Right lobe of liver (tissue), 4 donors: ENCODE measurements around a stretch of chr17.

- PRO-cap, 4 experiments: no peak in any of the 4 experiments
- RAMPAGE, long total RNA, 2 experiments: no peak in any of the 2 experiments
Measured at GRCh38 chr17:31229587-31230051, 67.4 kb downstream of the OMG start.

- PRO-cap, 4 experiments: no peak in any of the 4 experiments
- RAMPAGE, long total RNA, 2 experiments: no peak in any of the 2 experiments
Measured at GRCh38 chr17:31310874-31311422, 2.9 kb downstream of the EVI2B start.

DNA sequence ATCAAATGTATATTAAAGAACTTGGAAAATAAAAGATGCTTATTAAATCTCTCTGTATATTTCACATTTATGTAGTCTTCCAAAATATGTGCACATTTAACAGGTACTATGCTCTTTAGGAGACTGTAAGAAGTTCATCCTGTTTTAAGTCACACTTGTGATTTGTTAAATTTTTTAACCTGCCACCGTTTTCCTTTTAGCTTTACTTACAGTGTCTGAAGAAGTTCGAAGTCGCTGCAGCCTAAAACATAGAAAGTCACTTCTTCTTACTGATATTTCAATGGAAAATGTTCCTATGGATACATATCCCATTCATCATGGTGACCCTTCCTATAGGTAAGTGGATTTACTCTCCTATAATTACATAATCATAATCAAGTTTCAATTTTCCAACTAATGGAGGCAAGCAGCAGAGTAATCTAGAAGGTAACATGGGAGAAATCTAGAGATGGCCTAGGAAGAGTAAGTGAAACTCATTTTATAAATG lies 28.6 kb upstream of the EVI2A start:
- PRO-cap, 4 experiments: no peak in any of the 4 experiments
- RAMPAGE, long total RNA, 2 experiments: no peak in any of the 2 experiments

DNA sequence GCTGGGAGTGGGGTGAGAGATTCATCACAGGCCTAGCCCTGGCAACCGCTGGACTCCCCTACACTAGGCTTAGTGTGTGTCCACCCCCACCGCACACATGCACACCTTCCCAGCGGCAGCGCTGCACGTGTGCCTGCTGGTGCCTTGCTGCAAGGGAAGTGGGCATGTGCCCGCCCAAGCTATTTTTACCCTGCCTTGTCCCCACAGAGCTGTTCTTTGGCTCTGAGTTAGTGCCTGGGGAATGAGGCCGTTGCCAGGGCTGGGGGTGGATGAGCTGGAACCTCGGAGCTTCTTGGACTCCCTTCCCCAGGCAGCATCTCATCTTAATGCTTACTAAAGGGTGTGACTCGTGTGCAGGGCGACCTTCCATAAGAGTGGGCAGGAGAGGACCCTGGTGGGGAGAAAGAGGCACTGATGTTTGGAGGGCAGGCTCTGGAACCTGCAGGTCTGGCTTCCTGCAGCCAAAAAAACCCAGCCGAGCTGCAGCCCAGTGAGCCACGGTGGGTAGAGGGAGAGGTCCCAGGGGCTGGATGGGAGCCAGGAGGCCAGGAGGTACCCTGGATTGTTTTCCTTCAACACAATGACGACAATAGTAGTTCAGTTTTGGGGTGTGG lies 118.9 kb downstream of the RAB11FIP4 start:
- PRO-cap, 4 experiments: no peak in any of the 4 experiments
- RAMPAGE, long total RNA, 2 experiments: no peak in any of the 2 experiments

DNA sequence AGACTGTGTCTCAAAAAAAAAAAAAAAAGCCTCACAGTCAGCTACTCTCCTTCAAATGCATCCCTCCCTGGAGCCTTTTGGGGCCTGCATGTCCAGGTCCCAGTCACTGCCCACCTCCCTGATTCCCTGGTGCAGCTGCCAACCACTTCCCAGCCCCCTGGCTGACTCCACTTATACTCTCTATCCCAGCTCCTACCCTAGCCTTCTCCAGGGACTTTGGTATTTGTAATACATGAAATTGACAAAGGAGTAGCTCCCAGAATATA lies 209.1 kb downstream of the COPRS start:
- PRO-cap, 4 experiments: peak in 1 of 4 experiments; most common plus-strand start position 86 of the sequence (in 1)
- RAMPAGE, long total RNA, 2 experiments: no peak in any of the 2 experiments

GRCh38 chr17:31975338-31975865 lies 31.8 kb upstream of the LRRC37B start:
- PRO-cap, 4 experiments: no peak in any of the 4 experiments
- RAMPAGE, long total RNA, 2 experiments: no peak in any of the 2 experiments

- PRO-cap, 4 experiments: no peak in any of the 4 experiments
- RAMPAGE, long total RNA, 2 experiments: no peak in any of the 2 experiments
Measured at GRCh38 chr17:31999947-32000384, 7.2 kb upstream of the LRRC37B start.

- PRO-cap, 4 experiments: peak in 1 of 4 experiments; most common plus-strand start chr17:32341327 (in 1)
- RAMPAGE, long total RNA, 2 experiments: no peak in any of the 2 experiments
Measured at GRCh38 chr17:32340967-32341541, 919 bp downstream of the C17orf75 start.

DNA sequence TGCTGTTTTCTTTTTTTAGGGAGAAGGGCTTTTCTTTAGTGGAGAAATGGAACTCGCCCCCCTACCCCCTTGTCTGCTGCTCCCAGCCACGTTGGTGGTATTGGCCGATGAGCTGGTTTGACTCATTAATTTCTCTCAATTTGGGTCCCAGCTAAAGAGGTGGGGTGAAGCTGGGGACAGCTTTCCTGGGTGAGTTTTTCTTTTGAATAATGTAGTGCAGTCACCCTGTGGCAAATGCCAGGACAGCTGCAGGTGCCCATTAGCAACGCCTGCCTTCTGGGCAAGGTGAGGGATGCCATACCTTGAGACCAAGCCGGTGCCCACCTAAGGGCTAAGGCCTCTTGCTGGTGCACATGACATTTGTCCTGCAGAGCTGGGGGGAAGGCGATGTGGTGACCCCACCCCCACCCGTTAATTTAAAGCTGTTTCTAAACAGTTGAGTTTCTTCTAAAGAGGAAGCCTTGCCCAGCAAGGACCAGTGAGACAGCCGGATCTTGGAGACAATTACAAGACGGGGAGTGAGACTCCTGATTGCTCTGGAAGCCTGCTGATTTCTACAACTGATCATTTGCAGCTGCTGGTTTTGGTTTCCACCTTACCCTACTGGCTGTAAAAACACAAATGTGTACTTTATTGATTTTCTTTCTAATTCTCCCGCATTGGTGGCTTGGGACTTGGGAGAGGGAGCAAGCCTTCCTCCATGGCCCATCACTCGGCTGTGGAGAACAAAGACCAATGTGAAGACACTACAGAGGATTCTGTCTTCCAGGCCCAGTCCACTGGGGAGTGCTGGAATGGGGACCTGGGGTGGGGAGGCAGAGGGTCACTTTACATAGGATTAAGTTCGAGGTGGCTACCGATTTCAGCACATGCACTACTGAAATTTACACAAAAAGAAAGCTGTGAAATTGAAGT lies 2.6 kb downstream of the CDK5R1 start:
- PRO-cap, 4 experiments: no peak in any of the 4 experiments
- RAMPAGE, long total RNA, 2 experiments: no peak in any of the 2 experiments

GRCh38 chr17:32518452-32519008 lies 31.7 kb downstream of the CDK5R1 start:
- PRO-cap, 4 experiments: no peak in any of the 4 experiments
- RAMPAGE, long total RNA, 2 experiments: no peak in any of the 2 experiments

DNA sequence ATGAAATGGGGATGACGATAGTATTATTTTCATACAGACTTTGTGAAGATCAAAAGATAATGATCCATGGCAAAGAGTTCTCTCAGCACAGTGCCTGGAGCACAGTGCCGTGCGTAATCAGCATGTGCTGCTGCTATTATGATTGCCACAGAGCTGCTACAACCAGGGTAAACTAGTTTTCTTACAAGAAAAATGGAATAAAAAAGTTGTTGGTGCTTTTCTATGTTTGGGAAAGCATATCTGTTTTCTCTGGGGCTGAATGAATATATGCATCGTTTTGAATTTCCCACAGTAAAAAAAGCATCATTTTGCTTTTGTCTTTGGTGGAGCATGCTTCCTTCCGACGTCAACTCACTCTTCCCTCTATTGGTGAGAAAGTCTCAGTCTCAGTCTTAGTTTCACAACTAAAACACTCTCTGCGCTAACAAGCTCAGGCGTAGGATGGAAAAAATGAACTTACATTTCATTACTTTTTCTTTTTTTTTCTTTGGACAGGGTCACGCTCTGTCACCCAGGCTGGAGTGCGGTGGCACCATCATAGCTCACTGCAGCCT lies 37.2 kb downstream of the CDK5R1 start:
- PRO-cap, 4 experiments: no peak in any of the 4 experiments
- RAMPAGE, long total RNA, 2 experiments: no peak in any of the 2 experiments

DNA sequence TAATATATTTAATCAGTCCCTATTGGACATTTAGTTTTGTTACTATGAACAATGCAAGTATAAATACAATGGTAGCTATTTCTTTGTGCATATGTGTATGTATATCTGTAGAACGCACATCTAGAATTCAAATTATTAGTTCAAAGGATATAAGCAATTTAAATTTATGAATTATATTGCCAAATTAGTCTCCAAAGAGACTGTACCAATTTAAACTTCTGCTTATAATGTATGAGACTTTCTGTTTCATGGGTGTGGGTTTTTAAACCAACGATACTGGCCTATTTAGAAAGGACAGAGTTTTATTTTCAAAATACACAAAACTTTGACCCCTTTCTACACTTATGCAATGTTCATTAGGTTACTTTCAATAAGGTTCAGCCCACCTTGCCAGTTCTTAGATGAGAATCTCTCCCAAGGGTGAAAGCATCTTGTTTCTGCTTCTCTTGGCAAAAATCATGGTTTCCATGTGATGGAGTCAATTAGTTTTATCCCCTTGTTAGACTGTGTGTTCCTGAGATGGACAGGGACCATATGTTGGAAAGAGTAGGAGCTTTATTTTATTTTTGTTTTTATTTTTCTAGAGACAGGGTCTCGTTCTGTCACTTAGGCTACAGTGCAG lies 84.7 kb downstream of the MYO1D start:
- PRO-cap, 4 experiments: peak in 3 of 4 experiments; most common plus-strand start position 400 of the sequence (in 3); most common minus-strand start position 256 of the sequence (in 1)
- RAMPAGE, long total RNA, 2 experiments: no peak in any of the 2 experiments

- PRO-cap, 4 experiments: no peak in any of the 4 experiments
- RAMPAGE, long total RNA, 2 experiments: no peak in any of the 2 experiments
Measured at GRCh38 chr17:32853010-32853909, 23.7 kb downstream of the MYO1D start.

DNA sequence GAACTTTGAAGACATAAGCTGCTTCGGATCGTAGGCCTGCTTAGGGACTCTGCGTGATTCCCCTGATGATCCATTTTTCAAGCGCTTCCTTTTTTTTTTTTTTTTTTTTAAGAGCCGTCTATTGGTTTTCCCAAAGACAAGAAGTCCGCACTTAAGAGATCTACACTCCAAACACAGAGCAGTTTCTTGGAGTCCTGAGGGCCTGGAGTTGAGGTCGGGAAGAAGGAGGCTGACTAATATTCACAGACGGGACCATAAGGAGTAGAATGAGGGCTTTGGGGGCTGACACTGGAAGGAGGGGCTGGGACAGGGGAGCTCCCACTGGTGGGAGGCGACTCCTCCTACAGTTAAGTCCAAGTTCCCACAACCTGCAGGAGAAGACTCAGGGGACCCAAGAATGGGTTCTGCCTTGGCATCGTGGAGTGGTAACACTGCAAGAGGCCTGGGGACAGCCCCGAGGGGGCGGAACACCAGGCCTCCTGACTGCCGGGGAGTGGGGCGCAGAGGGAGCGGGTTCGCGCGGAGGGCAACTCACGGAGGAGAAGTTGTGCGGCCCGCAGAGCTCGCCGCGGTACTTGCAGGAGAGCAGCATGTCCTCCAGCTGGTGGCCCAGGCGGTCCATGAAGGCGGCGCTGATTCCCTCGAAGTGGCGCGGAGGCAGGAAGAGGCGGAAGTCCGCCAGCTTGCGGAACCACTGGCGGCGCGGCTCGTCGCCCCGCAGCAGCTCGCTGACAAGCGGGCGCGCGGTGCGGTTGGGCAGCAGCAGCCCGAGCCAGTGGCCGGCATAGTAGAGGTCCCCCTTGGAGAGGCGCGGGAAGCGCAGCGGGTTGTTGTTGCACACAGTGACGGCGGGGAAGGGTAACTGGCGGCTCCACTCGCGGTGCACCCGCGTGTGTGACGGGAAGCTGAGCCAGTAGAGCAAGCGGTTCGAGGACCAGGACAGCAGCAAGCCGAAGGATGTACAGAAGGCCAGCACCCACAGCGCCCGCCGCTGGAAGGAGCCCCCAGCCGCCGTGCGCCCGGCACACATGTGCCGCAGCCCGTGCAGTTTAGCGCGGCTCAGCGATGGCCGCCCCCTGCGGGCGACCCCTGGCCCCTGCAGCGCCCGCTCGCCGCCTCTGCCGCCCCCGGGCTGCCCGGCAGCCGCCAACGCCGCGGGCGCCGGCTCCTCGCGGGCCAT lies 1.8 kb downstream of the ASIC2 start:
- PRO-cap, 4 experiments: no peak in any of the 4 experiments
- RAMPAGE, long total RNA, 2 experiments: no peak in any of the 2 experiments

DNA sequence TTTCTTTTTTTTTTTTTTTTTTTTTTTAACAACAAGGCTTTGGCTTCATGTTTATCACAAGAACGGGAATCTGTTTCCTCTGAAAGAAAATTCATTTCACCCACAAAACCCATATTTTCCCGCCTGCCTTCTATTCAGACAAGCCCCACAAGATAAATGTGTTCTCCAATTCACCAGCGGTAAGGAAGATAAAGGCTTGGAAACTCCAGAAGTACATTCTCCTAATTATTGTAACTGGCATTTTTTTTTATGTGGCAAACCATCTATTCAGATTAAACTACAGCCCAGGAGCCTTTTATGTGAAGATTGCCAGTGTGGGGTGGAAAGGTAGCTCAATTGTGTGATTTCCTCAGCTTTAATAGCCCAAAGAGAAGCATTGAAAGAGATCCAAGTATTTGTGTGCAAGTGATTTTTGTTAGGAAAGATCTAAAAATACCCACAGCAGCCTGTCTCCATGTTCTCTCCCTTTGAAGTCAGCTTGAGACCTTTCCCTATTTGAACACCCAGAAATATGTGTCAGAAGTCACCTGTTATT lies 451.4 kb upstream of the CCL2 start:
- PRO-cap, 4 experiments: no peak in any of the 4 experiments
- RAMPAGE, long total RNA, 2 experiments: no peak in any of the 2 experiments

DNA sequence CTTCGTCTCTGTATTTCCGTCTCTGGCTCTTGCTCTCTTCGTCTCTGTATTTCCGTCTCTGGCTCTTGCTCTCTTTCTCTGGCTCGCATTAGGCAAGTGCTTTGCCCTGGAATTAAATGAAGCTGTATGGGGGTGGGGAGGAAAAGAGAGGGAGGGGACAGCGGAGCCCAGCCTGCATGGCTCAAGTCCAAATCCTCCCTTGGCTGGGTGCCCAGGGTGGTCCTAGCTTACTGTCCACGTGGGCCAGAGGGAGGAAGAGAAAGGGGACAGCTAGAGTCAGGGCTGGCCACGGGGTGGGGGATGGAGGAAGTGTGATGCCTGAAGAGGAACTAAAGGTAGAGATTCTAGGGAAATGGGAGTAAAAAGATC lies 7.7 kb upstream of the TMEM132E start:
- PRO-cap, 4 experiments: peak in 1 of 4 experiments; most common minus-strand start position 80 of the sequence (in 1)
- RAMPAGE, long total RNA, 2 experiments: no peak in any of the 2 experiments

DNA sequence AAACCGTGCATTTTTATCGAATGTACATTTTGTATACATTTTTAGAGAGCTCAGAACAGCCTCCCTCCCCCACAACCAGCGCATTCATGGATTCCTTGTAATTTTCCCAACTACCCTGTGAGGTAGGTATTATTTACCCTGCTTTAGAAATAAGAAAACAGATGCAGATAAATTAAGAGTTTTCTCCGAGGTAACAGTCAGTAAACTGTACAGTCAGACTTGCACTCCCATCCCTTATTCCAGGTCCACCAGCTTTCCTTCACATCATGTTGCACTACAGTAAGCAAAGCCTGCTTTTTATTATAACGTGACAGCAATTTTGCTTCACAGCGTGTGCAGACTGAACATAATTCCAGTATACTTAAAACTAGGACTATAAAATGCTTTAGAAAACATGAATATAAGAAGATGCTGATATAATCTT lies 1.1 kb downstream of the LIG3 start:
- PRO-cap, 4 experiments: no peak in any of the 4 experiments
- RAMPAGE, long total RNA, 2 experiments: no peak in any of the 2 experiments

DNA sequence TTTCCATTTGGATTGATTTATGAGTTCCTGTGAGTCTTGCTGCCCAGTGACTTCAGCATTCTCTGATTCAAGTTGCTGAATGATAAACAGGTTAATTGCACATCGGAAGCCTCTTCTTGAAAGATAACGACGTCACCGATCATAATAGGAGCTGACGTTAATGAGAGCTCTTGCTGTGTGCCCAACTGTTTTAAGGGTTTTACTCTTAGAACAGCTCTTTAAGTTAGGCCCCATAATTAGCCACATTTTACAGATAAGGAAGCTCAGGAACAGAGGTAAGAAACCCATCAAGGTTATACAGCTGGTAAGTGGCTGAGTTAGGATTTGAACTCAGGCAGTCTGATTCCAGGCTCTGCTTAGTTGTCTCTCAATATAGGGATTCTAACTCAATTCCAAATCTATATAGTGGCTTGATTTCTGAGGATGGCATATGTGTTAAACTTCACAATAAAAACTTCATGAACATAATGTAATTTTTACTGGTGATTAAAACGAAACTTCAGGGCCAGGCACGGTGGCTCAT lies 1.6 kb downstream of the LIG3 start:
- PRO-cap, 4 experiments: no peak in any of the 4 experiments
- RAMPAGE, long total RNA, 2 experiments: no peak in any of the 2 experiments

- PRO-cap, 4 experiments: no peak in any of the 4 experiments
- RAMPAGE, long total RNA, 2 experiments: no peak in any of the 2 experiments
Measured at GRCh38 chr17:35005242-35006304, 25.3 kb downstream of the LIG3 start.

- PRO-cap, 4 experiments: no peak in any of the 4 experiments
- RAMPAGE, long total RNA, 2 experiments: no peak in any of the 2 experiments
Measured at GRCh38 chr17:35051663-35052214, 11.8 kb downstream of the RFFL start.